Measurements from ENCODE around the genes ITIH3 and STIMATE.

DNA sequence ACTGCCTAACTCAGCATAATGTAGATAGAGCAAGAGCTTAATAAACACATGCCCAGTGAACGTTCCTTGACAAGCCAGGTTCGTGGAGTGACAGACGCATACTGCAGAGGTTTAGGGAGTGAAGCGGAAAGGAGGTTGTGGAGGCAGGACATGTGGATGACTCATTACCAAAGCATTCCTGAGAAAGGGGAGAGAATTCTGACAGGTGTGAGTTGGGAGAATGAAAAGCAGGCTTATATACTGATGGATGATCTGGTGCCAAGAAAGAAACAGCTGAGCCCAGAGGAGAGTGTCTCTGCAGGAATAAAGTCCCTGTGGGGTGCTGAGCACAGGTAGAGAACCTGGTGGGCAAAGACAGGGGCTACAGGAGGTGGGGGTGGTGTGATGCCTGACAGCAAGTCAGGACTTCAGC is 2.3 kb upstream of the RPL29 start:
- RRBS: no CpG with 5 or more reads among the region's 4 CpGs
CAGE:
- cytosol, long polyA plus RNA: no peak
- long polyA plus RNA: no peak
- nucleus, long polyA plus RNA: no peak

DNA sequence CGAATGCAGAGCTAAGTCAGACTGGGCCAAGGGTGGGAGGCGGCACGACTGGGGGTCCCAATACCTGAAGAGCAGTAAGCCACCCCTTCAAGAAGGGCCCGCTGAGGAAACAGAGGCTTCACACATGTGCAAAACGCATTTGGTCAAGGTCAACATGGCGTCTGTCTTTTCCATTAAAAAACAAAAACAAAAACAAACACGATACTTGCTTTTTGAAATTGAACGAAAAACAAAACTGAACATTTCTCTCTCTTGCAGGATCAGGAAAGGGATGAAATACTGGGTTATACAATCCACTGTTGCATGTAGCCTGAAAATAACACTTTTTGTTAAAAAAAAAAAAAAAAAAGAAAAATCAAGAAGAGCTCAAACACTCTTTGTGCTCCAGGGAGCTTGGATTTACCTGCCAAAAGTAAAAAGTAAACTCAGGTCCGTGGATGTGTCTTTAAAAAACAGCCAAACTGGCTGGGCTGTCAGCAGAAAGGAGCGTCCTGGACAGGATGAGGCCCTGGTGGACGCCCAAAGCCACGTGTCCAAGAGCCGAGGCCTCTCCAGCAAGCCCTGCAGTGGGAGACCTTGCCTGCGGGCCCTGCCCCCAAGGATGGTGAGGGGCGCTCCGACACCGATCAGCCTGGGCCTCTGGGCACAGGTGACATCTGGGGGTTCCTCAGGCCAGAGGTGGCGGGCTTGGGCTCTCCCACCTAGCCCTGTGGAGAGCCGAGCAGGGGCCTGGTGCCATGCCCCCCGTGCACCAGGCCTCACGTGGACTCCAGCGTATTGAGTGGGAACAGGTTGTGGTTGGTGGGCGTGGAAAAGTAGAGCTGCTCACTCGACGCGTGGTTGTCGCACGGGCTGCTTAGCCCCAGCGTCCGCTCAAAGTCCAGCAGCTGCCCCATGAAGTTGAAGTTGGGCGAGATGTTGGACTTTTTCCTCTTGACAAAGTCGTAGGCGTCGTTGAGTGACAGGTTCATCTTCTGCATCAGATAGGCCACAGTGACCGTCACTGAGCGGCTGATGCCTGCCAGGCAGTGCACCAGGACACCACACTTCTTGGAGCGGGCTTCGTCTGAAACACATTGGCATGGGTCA is 6.0 kb downstream of the DUSP7 start:
- RRBS: no CpG with 5 or more reads among the region's 38 CpGs
CAGE:
- cytosol, long polyA plus RNA: no peak
- long polyA plus RNA: no peak
- nucleus, long polyA plus RNA: no peak

- RRBS: 39% methylated on average over 4 of the region's 17 CpGs
CAGE:
- cytosol, long polyA plus RNA: no peak
- long polyA plus RNA: no peak
- nucleus, long polyA plus RNA: no peak
Observed at GRCh38 chr3:52192808-52193426, 5.0 kb upstream of the ALAS1 start.

DNA sequence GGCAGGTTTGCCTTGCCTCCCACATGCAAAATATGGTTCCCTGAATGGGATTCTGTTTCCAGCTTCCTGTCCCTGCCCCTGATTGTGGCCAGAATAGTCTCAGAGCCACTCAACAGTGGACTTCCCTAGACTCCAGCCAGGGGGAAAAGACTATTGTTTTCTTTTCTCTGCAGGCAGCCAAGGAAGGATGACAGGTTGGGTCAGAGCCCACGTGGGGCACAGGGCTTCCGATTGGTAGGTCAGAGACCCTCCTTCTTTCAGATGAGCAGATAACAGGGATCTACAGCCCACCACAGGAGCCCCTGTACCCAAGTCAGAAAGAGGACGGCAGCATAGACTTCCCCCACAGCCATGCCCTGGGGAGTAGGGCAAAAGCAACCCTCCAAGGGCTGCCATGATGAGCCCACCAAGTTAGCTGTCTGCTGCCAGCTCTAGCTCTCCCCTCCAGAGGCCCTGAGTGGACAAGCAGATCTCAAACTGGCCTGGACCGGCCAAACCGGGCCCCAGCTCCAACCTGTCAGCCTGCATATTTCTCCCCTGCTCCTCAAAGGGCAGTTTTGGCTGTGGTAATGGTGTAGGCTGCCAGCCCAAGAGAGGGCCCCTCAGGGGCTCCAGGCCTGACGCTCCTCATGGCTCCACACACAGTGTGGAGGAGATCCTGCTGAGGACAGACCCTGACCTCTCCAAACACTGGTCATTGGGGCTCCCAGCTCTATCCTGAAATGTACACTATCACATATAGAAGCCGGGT is 6.3 kb downstream of the TLR9 start:
- RRBS: no CpG with 5 or more reads among the region's 7 CpGs
CAGE:
- cytosol, long polyA plus RNA: no peak
- long polyA plus RNA: no peak
- nucleus, long polyA plus RNA: no peak

GRCh38 chr3:52237484-52238124 is 1.4 kb downstream of the TWF2 start:
- RRBS: no CpG with 5 or more reads among the region's 9 CpGs
CAGE:
- cytosol, long polyA plus RNA: no peak
- long polyA plus RNA: no peak
- nucleus, long polyA plus RNA: no peak

DNA sequence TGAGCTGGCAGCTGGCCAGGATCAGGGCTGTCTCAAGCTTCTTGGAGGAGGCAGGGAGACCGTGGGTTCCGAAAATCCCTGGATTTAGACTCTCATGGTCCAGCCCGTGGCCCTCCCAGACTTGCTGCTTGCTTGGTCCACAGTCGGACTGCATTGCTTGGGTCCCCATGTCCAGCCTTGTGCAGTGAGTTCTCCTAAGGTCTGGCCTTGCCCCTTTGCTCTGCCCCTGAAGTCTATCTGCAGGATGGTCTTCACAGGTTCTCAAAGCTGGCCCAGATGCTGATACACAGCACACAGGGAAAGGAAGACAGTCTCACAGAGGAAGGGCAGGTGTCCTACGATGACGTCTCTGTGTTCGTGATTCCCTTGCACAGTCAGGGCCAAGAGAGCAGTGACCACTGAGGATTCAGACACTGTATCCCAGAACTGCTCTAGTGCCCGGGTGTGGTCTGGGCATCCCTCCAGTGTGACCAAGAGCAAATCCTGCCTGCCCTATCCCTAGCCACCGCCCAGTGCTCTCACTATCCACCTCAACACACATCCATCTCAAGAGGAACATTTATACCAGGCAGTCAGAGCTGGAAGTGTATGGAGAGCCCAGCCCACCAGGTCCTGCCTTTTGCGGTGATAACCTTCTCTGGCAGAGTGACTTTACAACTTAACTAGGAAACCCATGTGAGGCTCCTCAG is 4.0 kb downstream of the PPM1M start:
- RRBS: no CpG with 5 or more reads among the region's 10 CpGs
CAGE:
- cytosol, long polyA plus RNA: no peak
- long polyA plus RNA: no peak
- nucleus, long polyA plus RNA: no peak

DNA sequence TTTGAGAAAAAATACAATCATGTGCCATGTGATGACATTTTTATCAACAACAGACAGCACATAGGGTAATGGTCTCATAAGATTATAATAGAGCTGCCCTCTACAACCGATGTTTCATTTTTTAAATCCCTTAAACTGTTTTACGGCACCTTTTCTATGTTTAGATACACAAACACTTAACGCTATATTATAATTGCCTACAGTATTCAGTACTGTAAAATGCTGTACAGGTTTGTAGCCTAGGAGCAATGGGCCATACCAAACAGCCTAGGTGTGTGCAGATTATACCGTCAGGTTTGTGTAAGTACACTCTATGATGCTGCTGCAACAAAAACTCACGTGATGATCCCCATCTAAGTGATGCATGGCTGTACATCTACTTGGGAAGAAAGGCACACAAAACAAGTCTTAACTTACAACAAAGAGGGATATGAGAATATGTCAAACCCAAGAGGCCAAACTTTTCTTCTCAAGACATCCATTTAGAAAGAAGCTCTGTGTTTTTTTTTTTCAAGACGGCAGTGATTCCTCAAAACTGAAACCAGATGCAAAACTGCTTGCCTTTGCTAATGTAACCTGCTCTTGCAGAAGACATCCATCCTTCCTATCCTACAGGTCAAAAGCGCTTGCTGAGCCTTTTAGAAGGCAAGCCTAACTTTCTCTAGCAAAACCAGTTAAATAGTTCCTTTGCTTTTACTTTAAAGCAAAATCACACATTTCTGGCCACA is 7.2 kb downstream of the WDR82 start:
- RRBS: no CpG with 5 or more reads among the region's 7 CpGs
CAGE:
- cytosol, long polyA plus RNA: no peak
- long polyA plus RNA: no peak
- nucleus, long polyA plus RNA: no peak

DNA sequence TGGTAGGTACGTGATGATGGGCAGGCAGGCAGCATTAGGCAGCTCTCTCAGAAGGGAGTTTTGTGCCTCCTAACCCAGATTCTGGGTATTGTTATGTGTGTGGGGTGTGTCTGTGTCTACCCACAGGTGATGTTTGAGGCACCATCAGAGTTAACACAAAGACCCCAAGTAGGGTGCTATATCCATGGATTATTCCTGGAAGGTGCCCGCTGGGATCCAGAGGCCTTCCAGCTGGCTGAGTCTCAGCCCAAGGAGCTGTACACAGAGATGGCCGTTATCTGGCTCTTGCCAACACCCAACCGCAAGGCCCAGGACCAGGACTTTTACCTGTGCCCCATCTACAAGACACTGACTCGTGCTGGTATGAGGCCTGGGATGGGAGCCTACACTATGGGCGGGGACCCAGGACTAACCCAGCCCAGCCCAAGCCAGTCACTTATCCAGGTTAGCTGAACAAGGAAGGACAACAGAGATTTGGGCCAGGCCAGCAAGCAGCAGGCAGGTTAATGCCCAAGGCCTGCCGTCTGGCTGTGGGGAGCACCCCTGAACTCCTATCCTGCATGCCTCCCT is 10.3 kb downstream of the BAP1 start:
- RRBS: no CpG with 5 or more reads among the region's 7 CpGs
CAGE:
- cytosol, long polyA plus RNA: no peak
- long polyA plus RNA: no peak
- nucleus, long polyA plus RNA: no peak

GRCh38 chr3:52433330-52434474 is 11.2 kb downstream of the SEMA3G start:
- RRBS: no CpG with 5 or more reads among the region's 16 CpGs
CAGE:
- cytosol, long polyA plus RNA: no peak
- long polyA plus RNA: no peak
- nucleus, long polyA plus RNA: no peak

DNA sequence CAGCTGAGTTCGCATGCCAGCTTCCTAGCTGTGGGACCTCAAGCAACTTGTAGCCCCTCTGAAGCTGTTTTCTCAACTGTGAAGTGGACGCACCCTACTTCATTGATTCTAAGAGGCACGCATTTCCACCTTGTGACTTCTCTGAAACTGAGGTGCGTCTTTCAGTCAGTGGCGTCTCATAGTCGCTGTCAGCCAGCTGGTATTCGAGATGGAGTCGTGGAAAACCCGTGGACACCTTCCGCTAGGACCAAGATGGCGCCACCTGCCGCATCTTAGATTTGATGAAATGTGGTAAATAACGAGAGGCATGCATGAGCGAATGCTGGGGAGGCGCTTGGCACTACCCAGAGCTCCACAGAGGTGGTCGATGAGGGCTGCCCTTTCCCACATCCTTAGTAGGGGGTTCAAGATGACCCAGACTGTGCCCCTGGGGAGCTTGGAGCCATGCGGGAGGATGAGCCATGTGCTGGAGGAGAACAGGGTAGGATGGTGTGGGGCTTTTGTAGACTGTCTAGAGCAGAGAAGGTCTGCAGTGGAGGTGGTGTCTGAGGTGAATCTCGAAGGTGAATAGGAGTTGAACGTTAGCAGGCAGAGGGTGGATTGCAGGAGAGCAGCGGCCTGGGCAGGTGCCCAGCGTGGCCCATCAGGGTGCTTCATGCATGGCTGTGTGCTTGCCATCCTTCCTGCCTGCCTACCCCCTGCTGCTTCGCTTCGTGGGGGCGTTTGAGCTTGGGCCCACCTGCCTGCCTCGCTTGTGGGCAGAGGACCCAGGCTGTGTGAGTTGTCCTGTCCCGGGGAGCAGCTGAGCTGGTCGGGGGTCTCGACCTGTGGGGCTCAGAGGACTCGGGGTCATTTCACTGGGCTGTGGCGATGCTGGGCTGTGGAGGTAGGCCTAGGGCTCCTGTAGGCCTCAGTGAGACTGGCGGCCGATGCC is 12.4 kb upstream of the STAB1 start:
- RRBS: no CpG with 5 or more reads among the region's 32 CpGs
CAGE:
- cytosol, long polyA plus RNA: no peak
- long polyA plus RNA: no peak
- nucleus, long polyA plus RNA: no peak

DNA sequence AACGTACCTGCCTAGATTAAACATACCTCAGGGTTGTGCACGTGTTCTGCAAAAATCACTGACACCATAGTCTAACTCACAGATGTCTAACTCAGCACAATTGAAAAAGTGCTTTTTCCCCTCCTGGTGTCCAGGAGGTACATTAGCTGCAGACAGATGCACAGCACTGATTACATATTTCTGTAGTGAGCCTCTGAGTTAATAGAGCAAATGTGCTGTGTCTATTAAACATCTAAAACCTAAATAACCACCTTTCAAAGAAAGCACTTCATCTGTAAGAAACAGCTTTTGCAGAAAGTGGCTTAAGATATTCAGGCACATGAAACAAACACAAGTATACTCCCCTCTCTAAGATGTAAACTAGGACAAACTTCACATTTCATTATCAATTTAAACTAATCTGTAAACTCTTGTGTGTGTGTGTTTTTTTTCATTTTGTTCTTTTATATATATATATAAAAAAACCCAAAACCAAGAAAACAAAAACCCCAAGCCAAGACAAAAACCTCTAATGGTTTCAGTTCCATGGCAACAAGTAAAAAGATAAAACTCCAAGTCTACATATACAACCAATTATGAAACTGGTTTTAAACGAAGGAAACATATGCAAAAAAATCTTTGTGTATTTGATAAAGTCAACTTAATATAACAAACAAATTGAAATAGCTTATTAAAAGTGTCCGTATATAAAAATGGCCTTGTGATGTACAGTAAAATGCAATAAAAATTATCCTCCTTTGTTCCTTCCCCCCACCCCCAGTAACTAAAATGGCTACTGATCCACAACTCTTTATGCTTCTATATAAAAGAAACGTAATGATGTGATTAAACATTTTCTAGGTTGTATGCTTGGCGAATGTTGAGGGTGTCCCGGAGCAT is 11.1 kb downstream of the UQCC5 start:
- RRBS: no CpG with 5 or more reads among the region's 7 CpGs
CAGE:
- cytosol, long polyA plus RNA: no peak
- long polyA plus RNA: no peak
- nucleus, long polyA plus RNA: no peak

DNA sequence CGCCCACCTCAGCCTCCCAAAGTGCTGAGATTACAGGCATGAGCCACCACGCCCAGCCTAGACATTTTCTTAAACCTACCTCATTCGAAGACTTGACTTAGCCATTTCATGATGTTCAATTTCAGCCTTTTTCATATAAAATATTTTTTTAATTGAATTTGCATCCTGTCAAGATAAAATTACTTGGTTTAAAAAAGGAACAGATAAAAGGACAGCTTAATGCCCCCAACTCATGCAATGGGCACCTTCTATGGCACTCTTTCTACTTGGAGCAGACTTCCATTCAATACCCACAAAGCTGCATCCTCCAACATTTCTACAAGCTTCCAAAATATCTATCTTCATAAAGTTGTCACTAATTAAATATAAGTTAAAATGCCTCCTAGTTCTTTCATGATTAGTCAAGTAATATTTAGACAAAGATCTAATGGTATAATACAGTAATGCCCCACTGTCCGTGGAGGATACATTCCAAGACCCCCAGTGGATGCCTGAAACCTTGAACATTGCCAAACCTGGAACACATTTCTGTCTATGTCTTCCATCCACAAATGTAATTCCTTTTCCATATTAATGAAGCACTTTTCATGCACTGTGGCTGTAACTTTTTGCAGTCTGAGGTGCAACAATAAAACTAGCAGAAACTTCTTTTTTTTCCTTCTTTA is 41.1 kb upstream of the GNL3 start:
- RRBS: no CpG with 5 or more reads among the region's 4 CpGs
CAGE:
- cytosol, long polyA plus RNA: no peak
- long polyA plus RNA: no peak
- nucleus, long polyA plus RNA: no peak

DNA sequence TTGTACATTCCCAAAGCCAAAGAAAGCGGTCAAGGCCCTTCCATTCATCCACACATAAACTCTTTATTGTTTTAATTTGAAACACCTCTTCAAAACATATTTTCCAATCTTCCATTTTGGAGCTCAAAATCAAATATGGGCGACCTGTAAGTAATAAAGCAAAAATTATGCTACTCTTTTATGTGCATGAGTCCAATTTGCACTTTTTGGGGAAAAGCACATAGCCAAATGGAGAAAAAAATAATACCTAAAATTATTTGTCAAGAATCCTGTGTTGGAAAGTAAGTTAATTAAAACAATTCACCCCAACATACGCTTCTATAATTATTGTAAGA is 1.1 kb upstream of the GNL3 start:
- RRBS: no CpG with 5 or more reads among the region's 3 CpGs
CAGE:
- cytosol, long polyA plus RNA: no peak
- long polyA plus RNA: no peak
- nucleus, long polyA plus RNA: no peak

DNA sequence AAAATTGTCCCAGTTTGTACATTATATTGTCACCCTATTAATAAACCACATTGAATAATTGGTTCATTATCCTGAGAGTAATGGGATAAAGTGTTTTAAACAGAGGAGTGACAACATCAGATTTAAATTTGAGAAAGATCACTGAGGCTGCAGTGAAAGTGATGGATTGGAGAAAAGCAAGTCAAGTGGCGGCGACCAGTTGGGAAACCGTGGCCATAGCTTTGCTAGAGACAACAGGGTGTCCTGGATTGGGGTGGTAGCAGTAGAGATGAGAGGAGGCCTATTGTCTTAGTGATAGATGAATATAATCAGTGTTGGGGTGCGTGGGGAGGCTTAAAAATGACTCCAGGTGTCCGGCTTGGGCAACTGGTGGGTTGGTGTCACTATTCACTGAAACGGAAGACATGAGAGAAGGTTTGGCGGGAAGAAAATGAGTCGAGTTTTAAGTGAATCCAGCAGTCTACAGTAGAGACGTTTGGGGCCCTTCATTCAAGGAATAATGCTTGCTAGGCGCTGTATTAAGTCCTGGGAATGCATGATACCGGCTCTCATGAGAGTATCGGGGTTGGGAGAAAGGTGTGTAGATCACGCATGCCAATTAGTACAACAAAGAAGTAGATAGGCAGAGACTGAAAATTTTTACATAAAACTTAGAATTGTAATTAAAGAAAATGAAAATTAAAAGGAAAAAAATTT is 832 bp downstream of the NEK4 start:
- RRBS: no CpG with 5 or more reads among the region's 13 CpGs
CAGE:
- cytosol, long polyA plus RNA: no peak
- long polyA plus RNA: no peak
- nucleus, long polyA plus RNA: no peak

- RRBS: 64% methylated on average over 4 of the region's 13 CpGs
CAGE:
- cytosol, long polyA plus RNA: no peak
- long polyA plus RNA: no peak
- nucleus, long polyA plus RNA: no peak
Observed at GRCh38 chr3:52794463-52794989, at the start of gene ITIH3. ITIH3 (plus strand) TSS chr3:52794796.

DNA sequence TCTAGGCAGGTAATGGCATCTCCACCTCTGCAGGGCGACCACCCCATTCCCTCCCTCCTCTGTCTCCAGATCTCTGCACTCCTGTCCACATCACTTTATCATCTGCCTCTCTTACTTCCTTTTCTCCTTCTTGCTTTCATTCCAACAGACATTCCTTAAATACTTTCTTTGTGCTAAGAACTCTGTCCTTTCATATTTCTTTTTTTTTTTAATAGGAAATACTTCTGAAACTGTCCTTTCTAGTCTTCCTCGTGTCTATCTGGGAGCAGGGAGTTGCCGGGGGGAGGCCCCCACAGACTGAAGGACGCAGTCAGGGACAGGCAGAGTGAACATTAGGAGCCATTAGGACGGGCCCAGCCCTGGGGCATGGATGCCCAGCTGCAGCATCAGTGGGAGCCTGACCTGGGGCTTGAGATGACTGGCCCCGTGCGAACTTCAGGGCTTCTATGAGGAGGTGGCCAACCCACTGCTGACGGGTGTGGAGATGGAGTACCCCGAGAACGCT is 7.4 kb downstream of the ITIH3 start:
- RRBS: no CpG with 5 or more reads among the region's 10 CpGs
CAGE:
- cytosol, long polyA plus RNA: no peak
- long polyA plus RNA: start-site peak on the plus strand centred at position 252 of the sequence, 83 bp wide, 9 and 6 reads in 2 replicates
- nucleus, long polyA plus RNA: no peak

DNA sequence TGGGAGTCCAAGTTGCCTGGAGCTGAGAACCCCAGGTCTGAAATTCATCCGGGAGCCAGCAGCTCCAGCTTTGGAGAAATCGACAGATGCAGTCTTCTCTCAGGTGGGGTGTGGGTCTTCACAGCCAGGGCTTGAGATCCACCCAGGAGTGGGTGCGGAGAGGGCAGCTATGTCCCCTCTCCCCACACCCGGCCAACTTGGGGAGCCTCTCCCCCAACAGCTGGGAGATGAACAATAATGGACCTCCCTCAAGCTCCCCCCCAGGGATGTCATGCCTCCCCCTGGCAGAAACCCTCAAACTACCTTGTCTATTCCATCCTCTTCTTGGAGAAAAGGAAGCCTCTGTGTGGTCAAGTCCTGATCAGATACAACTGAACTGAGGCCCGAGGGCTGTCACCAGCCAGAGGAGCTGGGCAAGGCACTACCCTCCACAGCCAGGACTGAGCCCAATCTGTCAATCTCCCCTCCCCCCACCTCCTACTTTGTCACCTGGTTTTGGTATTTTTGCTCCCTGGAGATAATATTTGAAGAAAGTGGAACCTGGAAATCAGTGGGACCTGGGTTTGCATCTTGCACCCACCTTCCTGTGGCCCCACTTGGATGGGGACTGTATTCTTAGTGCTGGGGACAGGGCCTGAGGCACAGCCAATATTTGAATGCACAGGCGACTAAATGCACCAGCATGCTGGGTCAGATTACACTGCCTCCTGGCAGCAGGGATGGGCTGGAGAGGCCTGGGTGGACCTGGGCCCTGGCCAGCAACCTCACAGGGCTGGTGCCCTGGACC is 10.8 kb downstream of the ITIH4 start:
- RRBS: no CpG with 5 or more reads among the region's 6 CpGs
CAGE:
- cytosol, long polyA plus RNA: no peak
- long polyA plus RNA: no peak
- nucleus, long polyA plus RNA: no peak

GRCh38 chr3:52896970-52898038 is at the start of gene STIMATE:
STIMATE (minus strand) TSS chr3:52897548.
- RRBS: 2% methylated on average over 26 of the region's 90 CpGs
CAGE:
- cytosol, long polyA plus RNA: no peak
- long polyA plus RNA: no peak
- nucleus, long polyA plus RNA: no peak

DNA sequence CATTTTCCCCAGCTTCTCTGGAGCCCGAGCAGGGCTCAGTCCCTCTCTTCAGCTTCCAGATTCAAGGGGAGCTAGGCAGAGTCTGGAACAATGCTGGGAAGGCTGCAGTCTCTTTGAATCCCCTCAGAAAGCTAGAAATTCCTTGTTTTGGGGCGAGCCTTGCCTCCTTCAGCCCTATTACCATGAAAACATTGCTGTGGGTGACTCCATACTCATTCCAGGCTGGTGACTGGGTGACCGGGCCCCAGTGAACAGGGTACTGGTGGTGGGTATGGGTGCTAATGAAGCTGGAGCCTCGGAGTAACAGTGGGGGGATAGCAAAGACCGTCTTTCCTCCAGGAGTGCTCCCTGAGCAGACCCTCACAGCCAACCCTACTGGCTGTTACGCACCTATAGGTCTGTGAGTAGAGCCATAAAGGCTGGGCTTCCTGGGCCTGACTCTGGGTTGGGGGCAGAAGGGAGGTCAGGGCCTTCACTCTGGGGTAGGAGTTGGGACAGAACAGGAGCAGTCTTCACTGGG is 4.8 kb downstream of the PRKCD start:
- RRBS: no CpG with 5 or more reads among the region's 6 CpGs
CAGE:
- cytosol, long polyA plus RNA: no peak
- long polyA plus RNA: no peak
- nucleus, long polyA plus RNA: no peak

DNA sequence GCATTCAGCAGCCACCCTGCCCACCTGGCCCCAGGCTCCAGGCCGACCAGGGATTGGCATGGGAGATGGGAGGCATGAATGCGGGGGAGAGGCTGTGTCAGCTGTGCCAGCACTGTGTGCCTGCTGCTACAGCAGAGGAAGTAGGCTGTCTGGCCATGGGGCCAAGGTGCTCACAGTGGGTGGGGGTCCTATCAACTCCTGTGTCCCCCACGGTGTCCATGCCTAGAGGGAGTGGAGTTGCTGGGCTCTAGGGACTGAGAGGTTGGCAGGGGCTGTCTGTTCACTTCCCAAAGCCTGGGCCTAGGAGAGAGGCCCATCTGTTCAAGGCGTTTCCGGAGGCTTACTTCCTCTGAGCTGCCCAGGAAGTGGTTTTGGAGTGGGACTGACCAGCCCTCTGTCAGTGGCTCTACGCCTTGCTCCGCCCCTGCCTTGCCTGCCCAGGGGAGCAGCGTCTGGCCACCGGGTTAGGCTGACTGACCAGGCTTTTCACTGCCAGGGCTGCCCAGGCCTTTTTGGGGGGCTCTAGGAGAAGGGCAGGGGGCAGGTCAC is 5.9 kb downstream of the PRKCD start:
- RRBS: no CpG with 5 or more reads among the region's 9 CpGs
CAGE:
- cytosol, long polyA plus RNA: no peak
- long polyA plus RNA: no peak
- nucleus, long polyA plus RNA: no peak

Measured in IMR-90 (cell line).